Pericardium fibroblast (primary cell): Measurements from ENCODE around the genes ENSG00000283205 and SPATA31C2.

- RAMPAGE, long total RNA = no peak
These were observed at the start of gene ENSG00000283205 for GRCh38 chr9:87955925-87956369. TSS of gene ENSG00000283205 (plus strand) at chr9:87956214.

DNA sequence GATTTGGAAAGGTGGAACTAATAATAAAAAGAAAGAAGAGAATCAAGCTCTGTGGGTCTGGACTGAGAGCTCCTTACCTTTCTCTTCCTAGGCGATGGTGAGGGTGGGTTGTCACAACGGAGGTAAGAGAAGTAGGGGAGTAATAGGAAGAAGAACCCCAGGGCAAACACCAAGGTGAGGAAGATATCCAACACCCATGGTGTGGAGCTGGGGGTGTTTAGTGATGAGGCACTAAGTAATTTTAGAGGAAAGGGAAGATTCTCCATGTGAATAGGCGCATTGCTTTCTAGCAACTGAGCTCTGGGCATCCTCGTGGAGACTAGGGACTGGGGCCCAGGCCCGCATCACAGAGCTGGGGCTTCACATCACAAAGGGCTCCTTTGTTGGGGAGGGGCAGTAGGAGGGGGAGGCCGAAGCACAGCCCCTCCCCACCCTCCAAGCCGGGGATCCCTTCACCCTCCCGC lies at the start of gene SPATA31C2:
Gene SPATA31C2, minus strand, starts transcription at position 295 of the 464 bp plus-strand sequence.
- RAMPAGE, long total RNA = no peak

GRCh38 chr9:88537146-88538192 lies 2.5 kb downstream of the NXNL2 start:
- RAMPAGE, long total RNA = no peak

DNA sequence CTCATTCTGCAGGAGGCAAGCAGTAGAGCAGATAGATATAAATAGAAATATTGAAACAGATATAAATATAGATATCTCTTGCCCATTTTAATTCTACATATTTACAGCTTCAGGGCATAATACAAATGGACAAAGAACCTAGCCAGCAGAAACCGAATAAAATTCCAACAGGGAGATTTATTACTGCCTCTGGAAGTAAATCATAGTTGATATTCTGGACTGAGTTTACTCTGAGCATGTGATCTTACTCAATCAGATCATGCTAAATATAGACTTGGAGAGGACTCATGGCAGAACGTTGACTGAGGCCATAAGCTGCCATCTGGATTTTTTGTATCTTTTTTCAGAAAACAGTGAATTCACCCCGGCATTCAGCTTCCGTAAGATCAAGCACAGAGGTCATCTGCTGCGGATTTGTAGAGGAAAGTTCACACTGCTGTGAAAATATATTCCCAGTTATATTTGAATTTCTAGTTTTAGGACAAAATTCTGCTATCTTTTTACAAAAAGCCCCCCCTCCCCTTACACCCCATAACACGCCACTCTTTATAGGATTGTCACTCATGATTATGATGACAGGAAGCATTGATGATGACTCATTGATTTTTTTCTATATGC lies 70.5 kb downstream of the NXNL2 start:
- RAMPAGE, long total RNA = no peak

- RAMPAGE, long total RNA = no peak
These were observed 207.5 kb downstream of the NXNL2 start for GRCh38 chr9:88742441-88743007.

GRCh38 chr9:89022211-89023210 lies 31.2 kb downstream of the S1PR3 start:
- RAMPAGE, long total RNA = no peak

GRCh38 chr9:89175830-89176065 lies 2.9 kb downstream of the SHC3 start:
- RAMPAGE, long total RNA = no peak

GRCh38 chr9:89179559-89180234 lies 1.1 kb upstream of the SHC3 start:
- RAMPAGE, long total RNA = no peak

GRCh38 chr9:89375330-89375852 lies 57.1 kb downstream of the SECISBP2 start:
- RAMPAGE, long total RNA = no peak

DNA sequence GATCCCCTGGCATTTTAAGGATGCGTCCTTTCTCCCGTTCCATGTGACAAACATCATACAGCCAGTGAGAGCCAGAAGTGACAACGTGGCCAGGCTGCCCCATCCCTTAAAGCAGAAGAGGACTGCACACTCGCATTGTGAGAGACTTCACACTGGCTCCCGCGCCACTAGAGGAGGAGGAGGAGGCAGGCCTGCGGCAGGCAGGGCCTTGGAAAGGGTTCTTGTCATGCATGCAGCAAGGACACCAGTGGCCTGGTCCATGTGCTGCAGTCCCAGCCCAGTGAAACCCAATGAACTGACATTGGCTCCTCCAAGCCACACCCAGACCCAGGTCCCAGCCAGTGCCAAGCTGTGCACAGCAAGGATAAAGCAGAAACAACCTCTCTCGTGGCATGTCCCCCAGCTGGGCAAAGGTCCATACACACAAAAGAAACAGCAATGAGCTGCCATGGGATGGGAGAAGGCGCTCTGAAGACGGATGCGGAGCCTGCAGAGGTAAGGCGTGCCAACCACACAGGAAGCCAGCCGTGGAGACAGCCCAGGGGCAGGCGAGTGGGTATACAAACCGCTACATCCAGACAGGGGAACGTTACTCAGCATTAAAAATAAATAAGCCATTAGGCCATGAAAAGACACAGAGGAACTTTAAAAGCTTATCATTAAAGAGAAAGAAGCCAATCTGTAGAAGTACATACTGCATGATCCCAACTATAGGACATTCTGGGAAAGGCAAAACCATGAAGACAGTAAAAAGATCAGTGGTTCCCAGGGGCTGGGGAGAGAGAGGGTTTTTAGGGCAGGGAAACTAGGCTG lies 89.2 kb downstream of the SEMA4D start:
- RAMPAGE, long total RNA = no peak

DNA sequence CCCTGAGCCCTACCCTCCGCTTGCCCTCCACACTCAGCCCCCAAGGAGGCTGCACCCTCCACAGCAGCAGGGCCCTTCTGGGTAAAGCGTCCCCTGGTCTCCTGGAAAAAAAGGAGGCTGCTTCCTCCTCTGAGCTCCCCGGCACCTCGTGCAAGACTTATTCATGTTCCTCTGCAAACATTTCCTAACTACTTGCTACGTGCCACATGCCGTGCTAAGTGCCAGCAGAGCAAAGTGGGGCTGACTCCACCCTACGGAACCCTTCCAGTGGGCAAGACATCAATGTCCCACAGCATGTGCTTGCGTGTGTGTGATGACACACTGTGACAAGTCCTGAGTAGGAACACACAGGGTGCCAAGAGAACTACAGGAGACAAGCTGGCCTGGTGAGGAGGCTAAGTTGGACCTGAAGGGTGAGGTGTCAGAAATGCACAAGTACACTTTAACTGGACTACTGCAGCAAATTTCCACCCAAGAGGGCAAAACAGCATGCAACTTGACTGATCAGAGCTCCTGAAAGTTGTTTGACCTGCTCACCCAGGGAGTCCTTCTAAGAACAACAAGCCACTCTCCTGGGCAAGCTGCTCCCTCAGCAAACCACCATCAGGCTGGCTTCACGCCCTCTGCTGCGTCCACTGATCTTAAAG lies 57.3 kb downstream of the SEMA4D start:
- RAMPAGE, long total RNA = no peak

DNA sequence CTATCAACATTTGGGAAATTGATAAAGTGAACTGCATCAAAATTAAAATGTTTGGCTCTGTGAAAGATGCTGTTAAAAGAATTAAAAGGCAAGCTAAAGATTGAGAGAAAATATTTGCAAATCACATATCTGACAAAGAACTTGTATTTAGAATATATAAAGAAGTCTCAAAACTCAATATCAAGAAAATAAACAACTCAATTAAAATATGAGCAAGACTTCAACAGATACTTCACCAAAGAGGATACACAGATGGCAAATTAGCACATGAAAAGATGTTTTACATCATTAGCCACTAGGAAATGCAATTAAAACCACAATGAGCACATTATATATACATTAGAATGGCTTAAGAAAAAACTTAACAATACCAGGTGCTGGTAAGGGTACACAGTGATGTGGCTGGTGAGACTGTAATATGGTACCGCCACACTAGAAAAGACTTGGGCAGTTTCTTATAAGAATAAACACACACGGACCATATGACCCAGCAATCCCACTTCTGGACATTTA lies 27.7 kb downstream of the SEMA4D start:
- RAMPAGE, long total RNA = no peak

GRCh38 chr9:89477839-89478329 lies 20.0 kb downstream of the SEMA4D start:
- RAMPAGE, long total RNA = no peak

GRCh38 chr9:89496728-89497697 lies 900 bp downstream of the SEMA4D start:
- RAMPAGE, long total RNA = no peak

DNA sequence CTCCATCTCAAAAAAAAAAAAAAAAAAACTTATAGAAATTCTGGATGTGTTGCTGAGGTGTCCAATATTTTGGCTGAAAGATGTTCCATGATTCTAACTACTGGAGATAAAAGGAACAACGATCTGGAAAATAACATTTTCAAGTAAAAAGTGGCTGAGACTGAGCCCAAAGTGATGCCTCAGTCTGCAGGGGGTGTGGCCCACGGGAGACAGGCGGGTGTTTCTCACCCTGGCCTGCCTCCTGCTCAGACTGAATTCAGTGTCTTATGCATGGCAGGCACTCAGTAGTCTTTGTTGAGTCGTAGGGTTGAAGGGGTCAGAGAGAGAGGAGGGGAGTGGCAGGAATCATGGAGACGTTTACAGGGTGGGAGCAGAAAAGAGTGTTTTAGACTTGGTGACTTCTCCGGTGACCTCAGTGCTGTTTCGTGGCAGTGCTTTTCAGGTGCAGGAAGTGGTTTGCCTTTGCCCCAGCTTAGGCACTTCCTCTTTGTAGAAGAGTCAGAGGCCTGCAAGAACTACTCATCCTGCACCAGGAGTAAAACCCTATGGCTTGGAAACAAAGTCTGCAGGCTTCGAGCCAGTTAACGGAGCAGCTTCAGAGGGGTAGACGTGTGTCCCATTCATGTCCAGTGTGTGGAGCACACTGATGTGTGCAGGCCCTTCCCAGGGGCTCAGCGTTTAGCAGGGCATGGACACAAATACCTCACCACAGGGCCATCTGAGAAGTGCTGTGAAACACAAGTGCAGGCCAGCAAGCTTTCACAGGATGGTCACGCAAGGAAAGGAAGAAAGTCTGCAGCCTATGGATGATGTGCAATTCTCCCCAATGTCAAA lies 24.4 kb upstream of the SEMA4D start:
- RAMPAGE, long total RNA = no peak

- RAMPAGE, long total RNA = no peak
These were observed 13.1 kb downstream of the GADD45G start for GRCh38 chr9:89617824-89618378.

GRCh38 chr9:89667720-89668114 lies 62.9 kb downstream of the GADD45G start:
- RAMPAGE, long total RNA = no peak

GRCh38 chr9:89684659-89685656 lies 80.1 kb downstream of the GADD45G start:
- RAMPAGE, long total RNA = no peak

DNA sequence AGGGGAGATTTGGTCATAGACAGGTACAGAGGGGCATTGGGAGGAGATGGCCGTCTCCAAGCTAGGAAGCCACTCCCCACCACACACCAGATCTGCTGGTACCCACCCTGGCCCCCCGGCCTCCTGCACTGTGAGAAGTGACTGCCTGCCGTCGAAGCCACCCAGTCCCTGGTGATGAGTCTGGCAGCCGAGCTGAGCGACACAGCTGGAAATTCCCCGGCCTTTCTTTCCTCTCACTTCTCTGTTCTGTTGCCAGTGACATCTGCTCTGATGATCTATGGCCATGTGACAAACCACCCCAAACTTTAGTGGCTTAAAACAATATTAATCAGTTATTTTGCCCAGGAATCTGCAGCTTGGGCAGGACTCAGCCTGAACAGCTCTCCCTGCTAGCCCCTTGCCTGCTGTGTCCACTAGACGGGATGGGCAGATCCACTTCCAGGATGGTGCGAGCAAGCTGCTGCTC lies 211.1 kb downstream of the GADD45G start:
- RAMPAGE, long total RNA = no peak

GRCh38 chr9:89995005-89995699 lies 390.3 kb downstream of the GADD45G start:
- RAMPAGE, long total RNA = no peak